Ishikawa (cell line): Measurements from ENCODE around the gene BTG3.

DNA sequence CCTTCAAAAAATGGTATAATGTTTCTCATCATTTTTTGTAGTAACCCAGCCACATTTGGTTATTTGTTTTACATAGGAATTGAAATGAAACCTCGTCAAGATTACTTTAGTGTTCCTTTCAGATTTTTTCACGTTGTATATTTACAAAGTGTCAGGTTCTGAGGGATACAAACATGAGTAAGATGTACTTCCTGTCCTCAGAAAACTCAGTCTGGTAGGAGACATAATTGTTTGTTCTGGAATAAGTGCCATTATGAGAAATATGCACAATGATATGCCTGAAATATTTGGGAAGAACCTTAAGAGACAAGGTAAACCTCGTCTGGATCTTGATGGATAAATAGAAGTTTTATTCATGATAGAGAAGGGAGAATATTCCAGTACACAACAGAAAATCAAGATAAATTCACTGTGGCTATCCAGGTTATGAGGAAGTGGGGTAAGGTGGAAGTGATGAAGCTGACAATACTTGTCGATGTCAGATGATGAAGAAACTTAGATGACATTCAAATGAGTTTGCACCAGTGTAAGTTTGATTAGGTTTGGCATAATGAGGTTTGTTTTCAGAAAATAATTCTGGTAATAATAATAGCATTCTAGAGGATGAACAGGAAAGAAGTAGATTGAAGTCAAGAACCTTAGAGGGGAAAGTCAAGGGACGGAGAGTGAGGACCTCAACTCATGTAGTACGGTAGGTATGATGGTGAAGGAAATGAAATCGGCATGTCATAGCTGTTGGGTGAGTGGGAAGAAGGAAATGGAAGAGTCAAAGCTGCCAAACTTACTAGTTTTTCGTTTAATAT, 145.7 kb downstream of the USP25 start:
- RRBS: no CpG with 5 or more reads among the region's 8 CpGs

DNA sequence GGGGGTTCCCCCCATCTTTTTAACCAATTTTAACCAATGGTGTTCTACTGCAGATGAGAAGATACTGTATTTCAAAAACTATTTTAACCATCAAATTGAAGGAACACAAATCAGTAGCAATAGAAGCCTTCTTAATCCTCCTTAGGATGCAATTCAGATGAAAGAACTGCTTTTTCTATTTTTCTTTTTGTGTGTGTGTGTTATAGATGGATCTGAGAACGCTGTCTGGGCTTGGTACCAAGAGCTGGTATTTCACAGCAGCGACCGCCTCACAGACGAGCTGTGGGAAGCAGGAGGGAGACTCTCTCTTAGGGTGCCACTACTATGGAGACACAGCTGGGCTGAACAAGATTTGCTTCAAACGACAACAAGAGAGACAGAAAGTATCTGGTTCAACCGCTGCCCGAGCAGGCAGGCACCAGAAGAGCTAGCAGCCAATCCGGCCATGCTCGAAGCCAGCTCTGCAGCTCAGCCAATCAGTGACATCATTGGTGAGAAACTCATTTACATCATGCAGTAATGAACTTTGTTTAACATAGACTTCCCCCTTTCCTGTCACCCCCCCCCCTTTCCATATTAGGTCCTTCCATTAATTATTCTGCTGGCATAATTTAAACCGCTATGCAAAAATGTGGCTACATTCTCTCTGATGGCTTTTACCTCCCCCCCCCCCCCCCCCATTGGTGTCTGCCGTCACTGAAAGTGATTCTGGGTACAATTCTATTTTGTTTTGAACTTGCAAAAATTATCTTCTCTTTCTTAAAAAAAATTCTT, 341.3 kb downstream of the USP25 start:
- RRBS: no CpG with 5 or more reads among the region's 11 CpGs

DNA sequence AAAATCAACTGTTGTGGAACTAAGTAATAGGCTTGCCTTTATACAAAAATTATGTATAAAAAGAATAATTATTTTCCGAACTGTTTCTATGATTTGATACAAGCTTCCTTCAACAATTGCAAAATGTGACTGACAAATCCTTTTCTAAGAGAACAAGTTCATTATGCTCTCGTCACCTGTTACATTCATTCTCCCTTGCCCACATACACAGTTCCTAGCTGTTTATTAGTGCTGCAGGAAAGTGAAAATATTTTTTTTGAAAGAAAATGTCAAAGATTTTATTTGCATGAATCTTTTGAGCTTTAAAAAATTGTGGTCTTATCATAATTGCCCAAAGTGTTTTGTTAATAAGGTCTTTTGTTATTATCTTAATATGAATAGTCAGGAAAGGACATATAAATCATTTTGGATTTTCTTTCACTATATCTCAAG, 466.3 kb downstream of the USP25 start:
- RRBS: no CpG with 5 or more reads among the region's 2 CpGs

- RRBS: no CpG with 5 or more reads among the region's 3 CpGs
Measured at GRCh38 chr21:16198529-16199009, 468.8 kb downstream of the USP25 start.

DNA sequence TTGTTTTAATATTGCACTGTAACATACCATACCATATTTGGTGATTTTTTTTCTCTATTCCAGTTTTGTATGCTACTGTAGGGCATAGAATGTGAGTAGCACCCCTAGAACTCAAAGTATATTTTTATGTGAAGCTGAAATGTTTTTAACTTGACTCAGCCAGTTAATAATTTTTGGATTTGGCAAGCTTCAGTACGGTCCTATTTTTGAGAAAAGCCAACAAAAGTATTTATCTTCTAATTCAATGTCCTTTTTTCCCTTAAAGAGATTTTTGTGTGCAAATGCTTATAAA, 593.8 kb downstream of the USP25 start:
- RRBS: no CpG with 5 or more reads among the region's 1 CpG

DNA sequence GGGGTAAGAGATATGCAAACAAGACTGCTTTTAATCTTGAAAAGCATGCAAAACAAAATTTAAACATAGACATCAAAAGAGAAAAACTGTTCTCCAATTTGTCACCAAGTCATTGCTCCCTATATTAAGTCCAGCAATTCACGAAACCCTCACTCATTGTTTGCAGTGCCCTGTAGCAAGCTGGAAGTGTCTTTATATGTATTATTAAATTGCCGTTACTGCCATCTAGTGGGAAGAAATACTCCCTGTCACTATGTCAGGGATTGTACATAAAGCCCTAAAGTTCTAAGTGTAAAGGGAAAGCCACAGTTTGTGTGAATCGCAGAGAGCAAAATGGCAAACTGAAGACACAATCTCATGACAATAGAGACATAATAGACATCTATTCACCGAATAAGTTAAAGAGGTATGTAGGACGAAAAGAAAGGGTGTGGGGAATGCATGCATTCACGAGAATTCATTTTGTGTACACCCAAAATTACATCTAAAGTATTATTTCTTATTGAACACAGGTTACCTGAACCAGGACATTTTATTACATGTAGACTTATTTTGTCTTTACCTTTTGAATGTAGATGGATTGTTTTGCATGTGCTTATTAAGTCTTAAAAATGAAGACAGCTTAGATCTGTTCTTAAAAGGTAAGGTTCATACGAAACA, 600.7 kb downstream of the USP25 start:
- RRBS: no CpG with 5 or more reads among the region's 7 CpGs

GRCh38 chr21:17429048-17429379, 83.8 kb upstream of the CXADR start:
- RRBS: no CpG with 5 or more reads among the region's 5 CpGs

DNA sequence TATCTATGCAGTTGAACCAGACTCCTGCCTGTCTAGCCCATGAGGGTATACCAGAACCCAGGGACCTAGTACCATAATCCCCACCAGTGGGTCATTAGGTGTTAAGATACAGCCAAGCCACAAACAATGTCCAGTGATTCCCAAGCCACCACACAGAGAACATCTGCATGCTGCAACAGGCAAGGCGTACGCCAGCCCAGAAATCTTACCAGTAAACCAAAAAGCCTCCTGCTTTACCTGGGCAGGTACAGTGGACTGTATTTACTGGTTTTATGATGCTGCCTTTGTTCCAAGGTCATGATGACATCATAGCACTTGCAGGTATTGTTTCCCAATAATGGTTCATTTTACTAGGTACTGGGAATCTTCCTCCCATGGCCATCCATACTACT, 20.1 kb upstream of the CXADR start:
- RRBS: no CpG with 5 or more reads among the region's 2 CpGs

- RRBS: 2% methylated on average over 73 of the region's 117 CpGs
Measured at GRCh38 chr21:17612397-17613209, at the start of gene BTG3. BTG3 (minus strand) TSS chr21:17612901.

- RRBS: no CpG with 5 or more reads among the region's 1 CpG
Measured at GRCh38 chr21:17796464-17796943, 22.7 kb downstream of the C21orf91 start.

DNA sequence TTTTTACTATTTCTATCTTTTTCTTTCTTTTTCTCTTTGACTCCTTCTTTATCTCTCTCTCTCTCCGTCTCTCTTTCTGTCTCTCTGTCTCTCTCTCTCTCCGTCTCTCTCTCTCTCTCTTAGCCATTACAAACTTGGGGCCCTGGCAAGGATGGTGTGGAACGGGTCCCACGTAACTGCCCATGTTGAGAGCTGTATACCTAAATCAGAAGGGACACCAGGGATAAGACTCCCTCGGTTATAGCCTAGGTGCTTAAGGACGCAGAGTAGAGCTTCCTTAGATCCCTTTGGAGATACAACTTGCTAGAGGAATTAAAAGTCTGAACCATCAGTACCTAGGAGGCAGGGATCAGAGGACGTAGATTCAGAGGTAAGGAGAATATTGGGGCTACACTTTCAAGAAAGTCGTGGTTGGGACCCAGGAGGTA, 355.4 kb upstream of the TMPRSS15 start:
- RRBS: no CpG with 5 or more reads among the region's 8 CpGs

- RRBS: no CpG with 5 or more reads among the region's 8 CpGs
Measured at GRCh38 chr21:25421104-25422027, 185.9 kb downstream of the MRPL39 start.

- RRBS: no CpG with 5 or more reads among the region's 1 CpG
Measured at GRCh38 chr21:25457377-25457935, 149.8 kb downstream of the MRPL39 start.

GRCh38 chr21:25563244-25564086, 43.8 kb downstream of the MRPL39 start:
- RRBS: no CpG with 5 or more reads among the region's 7 CpGs

GRCh38 chr21:25903477-25904054, 168.8 kb downstream of the GABPA start:
- RRBS: no CpG with 5 or more reads among the region's 7 CpGs

- RRBS: no CpG with 5 or more reads among the region's 7 CpGs
Measured at GRCh38 chr21:26021687-26022132, 148.9 kb downstream of the APP start.

DNA sequence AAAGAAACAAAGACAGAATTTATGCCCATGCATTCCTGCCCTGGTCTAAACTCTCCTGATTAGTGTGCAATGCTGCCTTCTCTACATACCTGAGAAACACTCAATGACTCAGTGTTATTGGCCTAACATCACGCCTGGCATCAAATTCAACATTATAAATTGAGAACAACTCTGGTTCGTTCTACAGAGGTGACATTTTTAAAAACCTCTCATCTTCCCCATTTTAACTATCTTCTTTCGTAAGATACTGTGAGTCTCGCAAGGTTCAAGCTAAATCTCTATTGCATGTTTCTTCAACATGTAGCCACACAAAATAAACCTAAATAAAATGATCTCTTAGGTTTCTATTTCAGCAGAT, 5.1 kb downstream of the APP start:
- RRBS: no CpG with 5 or more reads among the region's 4 CpGs

DNA sequence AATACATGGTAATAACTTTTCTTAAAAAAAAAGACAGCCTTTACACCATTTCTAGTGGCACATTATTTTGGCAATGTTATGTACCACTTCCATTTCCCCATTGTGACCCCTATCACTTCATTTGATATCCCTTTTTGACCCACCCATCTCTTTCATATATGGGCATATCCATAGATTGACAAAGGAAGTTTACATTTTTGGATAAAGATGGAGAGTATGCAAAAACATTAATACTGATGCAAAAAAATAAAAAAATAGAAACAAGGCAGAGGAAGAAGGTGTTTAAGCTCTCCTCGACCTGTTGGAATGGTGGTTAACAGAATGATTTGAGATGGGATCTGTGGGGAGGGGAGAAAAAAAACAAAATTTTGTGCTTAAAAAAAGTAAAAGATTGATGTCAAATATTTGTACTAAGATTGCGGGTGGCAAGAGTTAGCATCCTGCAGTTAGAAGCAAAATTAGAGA, 65.0 kb upstream of the APP start:
- RRBS: no CpG with 5 or more reads among the region's 2 CpGs

DNA sequence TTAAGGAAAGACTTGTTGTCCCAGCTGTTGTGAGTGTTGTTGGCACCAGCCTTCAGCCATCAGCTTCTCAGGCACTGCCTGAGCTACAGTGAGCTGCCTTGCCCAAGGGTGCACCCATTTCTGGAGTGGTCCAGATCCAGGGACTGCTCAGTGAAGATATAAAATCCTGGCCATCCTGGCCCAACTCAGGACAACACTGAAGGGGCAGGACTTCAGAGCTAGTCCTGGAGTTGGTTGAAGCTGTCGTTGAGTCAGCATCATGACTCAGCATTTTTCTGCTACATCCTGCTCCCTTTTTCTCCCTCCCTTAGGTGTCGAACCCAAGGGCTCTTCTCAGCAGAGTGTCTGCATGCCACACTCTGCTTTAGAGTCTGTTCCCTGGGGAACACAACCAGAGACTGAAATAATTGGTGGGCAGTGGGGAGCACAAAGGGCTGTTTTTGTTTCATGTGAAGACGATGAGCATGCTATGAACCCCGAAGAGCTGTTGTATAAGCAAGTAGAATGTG, 167.4 kb downstream of the CYYR1 start:
- RRBS: no CpG with 5 or more reads among the region's 4 CpGs